SJCRH30 (cell line): ENCODE measurements around a stretch of chr9.

DNA sequence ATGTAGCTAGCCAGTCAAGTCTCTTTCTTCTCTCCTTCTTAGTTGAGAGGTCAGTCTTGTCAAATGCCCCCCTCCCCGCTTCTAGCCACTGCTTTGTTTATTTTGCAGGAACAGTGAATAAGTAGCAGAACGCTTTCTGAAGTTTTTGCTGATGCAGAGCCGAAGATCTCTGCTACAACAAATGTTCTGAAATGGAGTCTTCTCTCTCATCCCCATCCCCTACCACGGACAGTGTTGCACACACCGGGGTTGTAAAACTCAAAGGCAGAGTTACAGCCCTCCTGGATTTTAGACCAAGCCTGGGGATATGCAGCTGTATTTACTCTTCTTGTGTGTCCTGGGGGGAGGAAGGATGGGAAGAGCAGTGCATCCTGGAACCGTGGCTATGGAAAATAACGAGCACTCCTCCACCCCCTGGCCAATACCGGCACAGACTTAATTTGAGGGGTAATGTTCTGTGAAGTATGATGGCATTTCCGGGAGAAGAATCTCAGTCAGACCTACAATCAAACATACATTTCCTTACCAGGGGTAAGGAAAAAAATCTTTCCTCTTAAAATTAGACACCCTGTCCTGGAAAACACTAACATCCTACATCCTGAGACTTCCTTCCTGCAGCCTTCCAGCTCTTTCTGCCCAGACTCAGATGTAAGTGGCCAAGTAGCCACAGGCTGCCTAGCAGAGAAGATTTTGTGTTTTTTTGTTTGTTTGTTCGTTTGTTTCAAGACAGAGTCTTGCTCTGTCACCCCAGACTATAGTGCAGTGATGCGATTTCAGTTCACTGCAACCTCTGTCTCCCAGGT, 10.9 kb upstream of the ERMP1 start:
- RAMPAGE, long total RNA: no peak

- RAMPAGE, long total RNA: no peak
Measured at GRCh38 chr9:6485565-6486274, 72.7 kb downstream of the UHRF2 start.

DNA sequence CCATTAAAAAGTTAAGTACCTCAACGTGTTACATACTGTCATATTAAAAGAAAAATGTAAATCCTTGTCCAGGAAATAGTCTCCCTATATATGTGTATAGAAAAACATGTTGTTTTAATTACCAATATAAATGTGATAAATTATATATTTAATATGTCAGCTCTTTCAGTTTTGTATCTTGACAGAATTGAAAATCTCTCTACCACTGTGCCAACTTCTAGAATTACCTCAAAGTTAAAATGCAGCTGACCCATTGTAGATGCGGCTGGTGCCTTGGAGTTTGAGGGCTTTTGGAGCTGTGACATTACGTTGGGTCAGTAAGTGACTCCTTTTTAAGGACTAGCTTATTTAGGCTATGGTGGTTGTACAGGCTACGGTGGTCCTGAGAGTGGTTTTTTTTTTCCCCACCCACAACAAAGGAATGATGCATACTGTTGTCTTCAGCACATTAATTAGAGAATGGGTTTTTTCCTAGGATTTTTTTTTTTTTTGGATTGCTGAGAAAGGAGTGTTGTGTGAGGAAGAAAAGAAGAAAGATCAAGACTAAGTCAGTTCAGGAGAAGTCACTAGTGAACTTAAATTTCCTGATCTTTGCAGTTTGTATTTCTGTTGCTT, 237.0 kb downstream of the KDM4C start:
- RAMPAGE, long total RNA: no peak

GRCh38 chr9:7478124-7478477, 321.5 kb downstream of the DMAC1 start:
- RAMPAGE, long total RNA: no peak

DNA sequence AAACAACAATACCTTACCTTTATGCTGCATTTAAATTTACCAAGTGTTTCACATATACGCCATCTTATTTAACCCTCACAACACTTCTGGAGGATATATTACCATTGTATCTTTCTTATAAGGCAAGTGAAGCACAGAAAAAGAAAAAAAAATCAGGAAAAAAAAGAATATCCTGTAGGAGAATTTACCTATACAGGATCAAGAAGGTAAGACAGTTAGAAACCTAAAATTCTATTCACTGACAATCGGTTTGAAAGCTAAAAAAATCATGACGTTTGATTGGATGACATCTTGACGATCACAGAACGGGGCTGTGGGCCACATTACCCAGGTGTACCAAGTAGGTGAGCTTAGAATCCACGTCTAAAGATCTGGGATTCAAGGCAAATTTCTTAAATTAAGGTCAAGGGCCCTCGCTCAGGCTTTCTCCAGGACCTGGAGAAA, 909 bp downstream of the DMAC1 start:
- RAMPAGE, long total RNA: no peak

GRCh38 chr9:9799659-9799973, 813.2 kb downstream of the PTPRD start:
- RAMPAGE, long total RNA: no peak

DNA sequence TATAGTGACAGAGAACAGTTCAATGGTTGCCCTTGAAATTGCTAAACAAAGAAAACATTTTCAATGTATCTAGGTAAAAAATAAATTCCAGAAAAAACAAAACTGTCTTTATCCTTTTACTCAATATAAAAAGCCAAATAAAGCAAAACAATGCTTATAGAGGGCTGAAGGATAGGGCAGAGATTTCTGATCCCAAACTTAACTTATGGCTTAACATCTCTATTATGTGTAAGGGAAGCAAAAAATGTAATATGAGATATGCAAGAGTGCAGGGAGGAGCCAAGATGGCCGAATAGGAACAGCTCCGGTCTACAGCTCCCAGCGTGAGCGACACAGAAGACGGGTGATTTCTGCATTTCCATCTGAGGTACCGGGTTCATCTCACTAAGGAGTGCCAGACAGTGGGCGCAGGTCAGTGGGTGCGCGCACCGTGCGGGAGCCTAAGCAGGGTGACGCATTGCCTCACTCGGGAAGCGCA, 359.4 kb upstream of the TYRP1 start:
- RAMPAGE, long total RNA: no peak

GRCh38 chr9:12784349-12784943, 9.6 kb downstream of the LURAP1L start:
- RAMPAGE, long total RNA: no peak

DNA sequence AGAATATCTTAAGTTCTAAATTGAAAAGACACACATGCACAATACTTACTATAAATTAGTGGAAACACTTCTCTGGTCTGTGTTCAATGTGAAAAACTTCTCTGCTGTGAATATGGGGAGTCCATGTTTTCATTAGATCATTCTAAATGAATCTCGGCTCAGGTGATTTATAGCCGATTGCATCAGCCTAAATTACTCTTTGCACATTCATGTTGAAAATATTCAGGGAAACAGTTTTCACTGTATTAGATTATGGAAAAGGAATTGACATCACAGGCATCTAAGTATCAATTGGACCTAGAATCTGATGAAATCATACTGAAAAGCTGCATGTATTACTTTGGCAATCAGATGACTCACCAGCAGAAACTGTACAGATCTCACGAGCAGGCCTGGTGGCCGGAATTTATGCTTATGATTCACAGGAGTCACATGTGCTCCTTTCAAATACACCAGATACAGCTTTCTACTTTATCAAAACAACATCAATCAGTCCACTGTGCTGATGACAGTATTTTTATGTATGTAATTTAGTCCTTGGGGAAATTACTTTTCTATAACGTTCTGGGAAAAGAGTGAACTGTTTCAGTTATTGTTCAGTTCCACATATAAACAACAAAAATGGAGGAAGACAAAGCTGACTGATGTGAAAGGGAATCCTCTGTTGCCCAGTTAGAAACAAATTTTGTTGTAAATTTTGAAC, 39.6 kb downstream of the LURAP1L start:
- RAMPAGE, long total RNA: no peak

- RAMPAGE, long total RNA: no peak
Measured at GRCh38 chr9:13070445-13071097, 208.9 kb downstream of the MPDZ start.

GRCh38 chr9:13274886-13275585, 4.5 kb downstream of the MPDZ start:
- RAMPAGE, long total RNA: no peak

DNA sequence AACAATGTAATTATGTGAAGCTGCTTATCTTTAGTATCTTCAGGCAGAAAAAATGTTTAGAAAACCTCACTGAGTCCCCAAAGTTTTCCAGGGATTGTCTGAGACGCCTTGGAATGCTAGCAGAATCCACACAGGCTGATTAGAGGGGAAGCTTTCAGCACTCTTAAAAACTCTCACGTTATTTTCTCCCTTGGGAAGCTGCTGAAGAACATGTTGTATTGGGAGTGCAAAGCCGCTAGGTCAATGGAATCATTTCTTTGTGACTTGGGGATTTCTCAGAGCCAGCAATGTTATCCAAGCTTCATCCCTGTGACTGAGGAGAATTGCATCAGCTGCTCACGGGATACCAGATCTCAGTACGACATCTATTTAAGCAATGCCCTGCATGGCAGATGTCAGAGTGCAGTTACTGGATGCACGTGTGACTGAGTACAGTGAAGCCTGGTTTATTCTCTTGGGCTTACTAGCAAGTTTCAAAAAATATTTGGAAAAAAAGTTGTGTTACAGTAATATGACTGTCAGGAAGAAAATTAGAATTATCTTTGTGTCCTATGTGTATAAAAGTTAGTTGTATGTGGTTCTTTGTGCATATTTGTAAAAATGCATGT, 426.5 kb upstream of the MPDZ start:
- RAMPAGE, long total RNA: no peak

- RAMPAGE, long total RNA: no peak
Measured at GRCh38 chr9:14212829-14213240, 101.1 kb downstream of the NFIB start.

- RAMPAGE, long total RNA: no peak
Measured at GRCh38 chr9:14218014-14218735, 95.8 kb downstream of the NFIB start.

- RAMPAGE, long total RNA: no peak
Measured at GRCh38 chr9:14218987-14219541, 94.9 kb downstream of the NFIB start.

DNA sequence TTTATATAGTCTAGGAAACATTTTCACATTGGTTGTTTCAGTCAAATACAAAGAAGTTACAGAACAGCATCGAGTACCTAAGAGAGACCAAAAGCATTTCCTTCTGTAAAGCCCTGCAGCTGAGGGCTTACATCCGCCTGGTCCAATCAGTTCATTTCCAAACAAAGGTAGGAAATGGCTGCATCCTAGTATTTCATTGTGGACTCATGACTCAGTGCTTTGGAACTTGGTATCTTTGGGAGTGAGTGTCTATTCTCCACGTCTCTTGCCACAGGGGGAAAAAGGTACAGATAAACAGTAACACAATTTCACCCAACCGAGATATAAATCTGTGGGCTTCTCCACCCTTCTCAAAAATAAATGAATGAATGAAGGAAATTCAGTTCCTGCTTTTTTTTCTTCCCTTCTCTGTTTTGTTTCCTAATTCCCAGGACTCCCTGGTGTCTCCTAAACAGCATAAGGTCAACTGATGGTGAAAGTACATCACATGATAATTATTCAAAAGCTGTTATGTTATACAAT, 75.4 kb downstream of the NFIB start:
- RAMPAGE, long total RNA: no peak

DNA sequence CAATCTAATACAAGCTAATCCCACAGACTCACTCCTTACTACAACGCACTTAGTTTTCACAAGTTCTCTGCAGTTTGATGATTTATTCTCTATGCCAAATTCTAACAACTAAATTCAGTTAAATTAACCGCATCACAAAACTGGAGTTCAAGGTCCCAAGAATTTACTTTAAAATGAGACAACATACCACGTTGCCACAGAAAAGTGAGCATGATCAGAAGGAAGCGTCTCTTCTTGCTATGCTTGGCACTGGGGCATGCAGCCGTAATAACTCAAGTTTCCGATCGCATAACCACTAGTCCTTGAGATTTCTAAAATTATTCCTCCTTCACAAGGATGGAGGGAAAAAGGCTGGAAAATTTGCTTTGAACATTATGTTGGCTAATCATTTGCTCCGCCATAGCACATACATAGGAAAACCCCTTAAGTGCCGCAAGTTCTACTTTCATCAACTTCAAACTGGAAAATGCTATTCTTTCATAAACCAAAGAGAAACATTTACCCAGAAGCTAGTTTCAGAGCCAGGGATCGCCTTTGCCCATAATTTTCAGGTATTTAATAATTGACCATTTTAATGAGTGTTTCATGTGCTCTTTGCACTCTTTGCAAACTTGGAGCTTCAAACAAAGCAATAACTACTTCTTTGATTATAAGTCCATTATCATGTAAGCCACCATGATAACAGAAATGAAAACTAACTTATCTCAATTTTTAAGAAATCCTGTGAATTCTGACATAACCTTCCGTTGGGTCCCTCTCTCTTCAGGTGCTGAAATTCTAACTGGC, 13.7 kb downstream of the NFIB start:
- RAMPAGE, long total RNA: no peak

GRCh38 chr9:14312584-14313419, 1.1 kb downstream of the NFIB start:
- RAMPAGE, long total RNA: no peak

DNA sequence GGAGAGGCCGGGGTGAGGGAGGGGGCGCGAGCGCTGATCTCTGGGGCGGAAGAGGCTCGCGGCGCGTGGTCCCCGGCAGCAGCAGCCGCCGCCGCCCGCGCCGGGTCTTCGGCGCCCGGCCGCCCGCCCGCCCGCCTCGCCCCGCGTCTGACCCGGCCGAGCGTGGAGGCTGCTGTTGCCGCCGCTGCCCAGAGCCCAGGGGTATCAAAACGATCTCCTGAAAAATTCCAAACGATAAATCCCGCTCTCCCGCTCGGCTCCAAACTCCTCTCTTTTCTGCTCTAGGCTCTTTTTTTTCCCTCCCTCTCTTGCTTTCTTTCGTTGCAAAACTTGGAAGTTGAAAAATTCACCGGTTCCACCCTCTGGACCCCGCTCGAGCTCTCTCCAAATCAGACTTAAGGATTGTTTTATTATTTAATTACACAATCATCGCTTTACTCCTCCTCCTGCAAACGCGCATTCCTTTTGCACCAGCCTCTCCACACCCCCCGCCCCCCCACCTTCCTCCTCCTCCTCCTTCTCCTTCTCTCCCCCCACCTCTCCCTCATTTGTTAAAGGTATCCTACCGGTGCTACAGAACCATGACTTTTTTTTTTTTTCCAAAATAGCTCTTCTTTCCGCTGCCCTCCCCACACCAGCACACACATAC, 389 bp upstream of the NFIB start:
- RAMPAGE, long total RNA: no peak

DNA sequence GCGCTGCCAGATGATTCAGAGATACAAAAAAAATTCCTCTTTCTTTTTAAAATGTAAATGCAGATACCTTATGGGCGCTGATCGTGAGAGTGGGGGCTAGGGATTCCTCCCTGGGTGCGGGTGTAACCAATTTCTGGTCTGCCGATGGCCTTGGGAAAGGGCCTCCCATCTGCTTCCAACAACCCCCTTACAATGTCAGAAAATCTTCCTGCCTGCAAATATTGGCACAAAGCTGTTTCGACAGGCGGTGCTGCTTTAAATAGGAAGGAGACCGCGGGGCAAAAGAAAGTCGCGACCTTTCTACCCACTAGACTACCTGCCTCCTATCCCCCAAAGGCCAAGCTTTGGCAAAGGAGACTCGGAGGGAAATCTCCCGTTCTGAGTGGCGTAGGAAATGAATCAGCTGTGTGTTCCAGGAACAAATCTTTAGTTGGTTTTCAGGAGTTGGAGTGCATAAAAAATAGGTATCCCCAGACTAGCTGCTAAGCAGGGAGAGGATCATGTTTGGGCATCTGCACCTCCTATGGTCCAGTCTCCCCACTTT, 36.8 kb upstream of the NFIB start:
- RAMPAGE, long total RNA: no peak